ENCODE measurements around a stretch of chr1.

- RRBS, 2 experiments, result no CpG with 5 or more reads among the region's 29 CpGs
These were observed 272.1 kb downstream of the OMA1 start for GRCh38 chr1:58274298-58274876.

DNA sequence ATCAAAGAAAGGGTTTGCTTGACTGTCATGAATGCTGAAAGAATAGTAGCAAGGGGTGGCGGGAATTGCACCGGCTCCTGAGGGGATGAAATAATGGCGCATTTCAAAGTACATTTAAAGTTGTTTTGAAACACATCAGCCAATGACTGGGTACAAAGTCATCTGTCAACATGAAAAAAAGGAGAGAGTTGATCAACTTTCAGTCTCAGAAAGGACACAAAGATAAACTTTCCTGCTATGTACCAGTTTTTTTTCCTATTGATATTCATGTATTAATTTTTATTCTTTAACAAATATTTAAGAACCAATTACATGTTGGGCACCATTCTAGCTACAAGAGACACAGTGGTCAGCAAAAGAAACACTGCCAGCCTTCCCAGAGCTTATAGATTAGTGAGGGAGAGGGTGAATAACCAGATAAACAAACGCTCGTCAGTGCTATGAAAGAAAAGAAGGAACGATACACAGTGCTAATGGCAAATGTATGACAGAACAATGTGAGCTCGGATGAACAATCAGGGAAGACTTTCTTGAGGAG is 99.3 kb downstream of the OMA1 start:
- RRBS, 2 experiments, result no CpG with 5 or more reads among the region's 7 CpGs

DNA sequence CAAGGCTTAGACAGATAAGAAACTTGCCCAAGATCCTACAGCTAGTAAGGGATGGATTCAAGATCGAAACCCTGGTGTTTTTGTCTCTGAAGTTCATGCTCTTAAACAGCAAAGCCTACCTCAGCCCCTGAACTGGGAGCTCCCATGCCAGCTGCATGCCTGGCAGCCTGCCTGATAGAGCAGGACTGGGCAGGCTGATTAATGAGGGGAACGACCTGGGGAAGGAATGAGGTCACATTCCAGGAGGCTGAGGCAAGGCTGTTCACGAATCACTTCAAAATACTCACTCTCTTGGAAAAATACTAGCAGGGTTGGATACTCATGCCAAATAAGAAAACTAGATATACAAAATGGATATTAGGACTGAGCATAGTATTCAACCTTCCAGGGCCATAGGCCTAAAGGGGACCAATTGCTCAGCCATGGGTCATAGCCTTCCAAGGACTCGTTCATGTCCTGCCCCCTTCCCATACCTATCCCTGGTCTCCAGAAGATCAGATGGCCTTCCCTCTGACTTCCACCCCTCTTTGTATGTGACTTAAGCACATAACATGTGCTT is 15.5 kb upstream of the TACSTD2 start:
- RRBS, 2 experiments, result no CpG with 5 or more reads among the region's 4 CpGs

GRCh38 chr1:58659358-58660097 is 40.3 kb downstream of the MYSM1 start:
- RRBS, 2 experiments, result no CpG with 5 or more reads among the region's 3 CpGs

DNA sequence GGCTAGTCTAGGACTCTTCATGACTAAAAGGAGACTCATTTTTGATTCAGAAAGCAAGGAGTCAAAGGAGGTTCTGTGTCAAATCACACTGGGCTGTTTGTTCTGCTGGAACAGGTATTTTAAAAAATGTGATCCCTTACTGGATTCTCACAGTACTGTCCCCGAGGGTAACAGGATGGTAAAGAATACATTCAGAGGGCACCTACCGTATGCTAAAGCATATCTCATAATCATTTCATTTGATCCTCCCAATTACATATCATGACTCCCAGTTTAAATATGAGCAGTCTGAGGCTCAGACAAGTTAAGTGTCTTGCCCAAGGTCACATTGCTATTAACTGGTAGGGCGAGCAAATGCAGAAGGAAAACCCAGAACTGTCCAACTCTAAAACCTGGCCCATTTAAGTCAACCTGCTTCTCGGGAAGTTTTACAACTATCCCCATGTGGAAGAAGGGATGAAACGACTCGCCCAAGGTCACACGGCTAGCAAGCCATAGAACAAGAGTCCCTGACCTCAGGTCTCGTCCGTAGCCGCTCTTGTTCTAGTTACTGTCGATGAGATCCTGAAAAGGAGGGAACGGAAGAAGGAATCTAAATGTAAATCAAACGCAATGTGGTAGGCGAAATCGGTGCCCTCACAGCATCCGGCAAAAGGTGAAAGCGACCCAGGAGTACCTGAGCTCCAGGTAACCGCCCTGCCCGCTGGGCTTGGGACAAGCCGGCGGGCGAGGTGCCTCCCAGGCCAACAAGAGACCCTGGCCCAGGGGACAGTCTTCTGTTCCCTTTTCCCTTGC is 556 bp downstream of the MYSM1 start:
- RRBS, 2 experiments, result 8 to 9% methylated on average over 7 of the region's 22 CpGs

- RRBS, 2 experiments, result under 1 to 1% methylated on average over 14 of the region's 38 CpGs
These were observed 1.2 kb upstream of the JUN start for GRCh38 chr1:58784982-58785423.

GRCh38 chr1:58898775-58899646 is 115.2 kb upstream of the JUN start:
- RRBS, 2 experiments, result no CpG with 5 or more reads among the region's 12 CpGs

DNA sequence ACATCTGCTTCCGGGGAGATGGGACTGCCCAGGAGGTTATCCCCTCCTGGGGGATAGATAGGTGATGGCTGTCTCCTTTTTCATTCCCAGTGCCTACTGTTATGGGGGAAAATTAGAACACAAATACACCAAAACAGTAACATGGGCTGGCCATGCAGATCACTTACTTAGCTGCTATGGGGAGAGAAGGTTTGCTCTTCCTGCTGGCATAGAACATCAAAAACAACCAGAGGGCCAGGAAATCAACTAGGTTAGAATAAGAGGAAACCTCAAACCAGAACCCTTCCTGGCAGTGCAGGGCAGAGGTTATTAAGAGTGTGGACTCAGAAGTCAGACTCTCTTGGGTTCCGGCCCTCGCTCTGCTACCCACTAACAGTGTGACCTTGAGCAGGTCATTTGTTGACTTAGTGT is 157.8 kb upstream of the JUN start:
- RRBS, 2 experiments, result no CpG with 5 or more reads among the region's 3 CpGs

- RRBS, 2 experiments, result no CpG with 5 or more reads among the region's 6 CpGs
These were observed 224.8 kb upstream of the JUN start for GRCh38 chr1:59008649-59008983.

- RRBS, 2 experiments, result no CpG with 5 or more reads among the region's 3 CpGs
These were observed 236.4 kb upstream of the JUN start for GRCh38 chr1:59020091-59020867.

DNA sequence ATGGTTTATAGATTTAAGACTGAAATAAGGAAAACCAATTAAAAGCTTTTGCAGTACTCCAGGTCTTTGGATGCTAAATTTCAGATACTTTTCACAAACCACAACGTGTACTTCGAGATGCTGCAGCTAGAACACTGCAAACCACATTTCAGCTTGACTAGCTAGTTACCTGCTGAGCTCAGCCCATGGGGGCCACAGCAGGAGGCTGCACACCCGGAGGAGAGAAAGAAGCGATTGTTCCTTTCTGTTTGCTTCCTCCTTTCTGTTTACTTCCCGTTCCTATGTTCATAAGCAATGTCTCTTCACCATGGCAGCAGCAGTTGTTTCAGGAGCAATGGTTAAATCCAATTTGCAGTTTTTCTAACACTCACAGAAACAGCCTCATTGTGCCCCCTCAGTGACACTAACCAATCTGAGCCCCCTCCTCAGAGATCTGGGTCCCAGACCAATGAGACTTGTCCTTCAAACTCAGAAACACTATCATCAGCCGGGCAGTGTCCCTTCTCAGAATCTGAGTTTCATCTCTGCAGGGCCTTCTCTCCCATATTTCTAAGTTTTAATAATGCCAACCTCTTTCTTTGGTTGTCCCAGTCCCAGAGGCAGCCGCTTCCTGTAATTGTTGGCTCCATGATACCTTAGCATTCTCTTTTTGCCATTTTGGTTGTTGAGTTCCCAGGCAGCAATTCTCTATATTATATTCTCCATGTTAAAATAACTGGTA is 225.5 kb upstream of the FGGY start:
- RRBS, 2 experiments, result no CpG with 5 or more reads among the region's 7 CpGs

DNA sequence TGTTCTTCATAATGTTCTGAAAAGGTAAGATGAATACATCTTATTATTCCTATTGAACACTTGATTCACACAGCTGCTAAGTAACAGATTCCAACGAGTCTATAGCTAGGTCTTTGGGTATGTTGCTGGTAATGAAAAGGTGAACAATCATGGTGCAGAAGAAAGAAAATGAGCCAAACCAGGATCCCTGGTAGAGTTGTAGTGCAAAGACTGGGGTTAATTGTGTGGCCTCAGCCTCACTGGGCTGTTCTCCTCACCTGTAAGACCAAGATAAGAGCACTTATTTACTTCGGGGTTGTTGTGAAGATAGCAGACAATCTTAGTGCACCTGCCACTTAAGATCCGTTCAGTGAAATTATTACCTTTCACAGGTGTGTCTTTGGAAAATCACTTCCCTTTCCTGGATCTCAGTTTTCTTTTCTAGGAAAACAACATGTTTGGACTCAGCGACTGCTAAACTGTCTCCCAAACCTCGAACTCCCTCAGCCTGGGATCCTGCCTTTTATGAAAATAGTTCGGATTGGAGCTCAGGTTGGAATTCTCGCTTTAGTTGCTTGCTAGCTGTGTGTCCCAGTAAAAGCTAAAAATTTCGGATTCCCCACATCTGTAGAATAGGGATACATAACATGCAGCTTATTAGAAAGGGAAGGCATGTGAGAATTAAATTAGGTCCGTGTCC is 1.2 kb upstream of the FGGY start:
- RRBS, 2 experiments, result no CpG with 5 or more reads among the region's 9 CpGs

DNA sequence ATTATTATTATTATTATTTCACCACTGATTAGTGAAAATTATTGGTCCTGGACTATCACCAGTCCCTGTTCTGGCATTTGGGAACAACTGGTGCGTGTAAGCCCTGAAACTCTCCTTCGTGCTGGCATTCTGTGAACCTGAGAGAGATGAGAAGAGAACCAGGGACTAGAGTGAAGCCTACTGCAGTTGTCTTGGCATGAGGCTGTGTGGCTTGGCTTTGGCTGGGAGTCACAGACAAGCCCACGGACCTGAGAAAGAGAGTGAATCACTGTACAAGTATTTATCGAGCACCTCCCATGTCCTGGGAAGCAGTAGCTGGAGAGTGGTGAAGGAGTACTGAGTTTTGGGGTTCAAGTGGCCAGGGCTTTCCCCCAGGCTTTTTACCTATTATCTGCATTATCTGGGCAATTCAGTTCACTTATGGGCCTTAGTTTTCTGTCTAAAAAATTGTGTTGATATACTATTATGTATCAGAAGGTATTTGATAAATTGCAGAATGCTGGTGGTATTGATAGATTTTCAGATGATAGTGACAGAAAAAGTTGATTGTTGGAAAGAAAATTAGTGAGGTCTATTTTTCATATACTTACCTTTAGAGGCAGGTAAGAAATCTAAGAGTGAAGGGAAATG is 63.4 kb downstream of the FGGY start:
- RRBS, 2 experiments, result no CpG with 5 or more reads among the region's 4 CpGs

DNA sequence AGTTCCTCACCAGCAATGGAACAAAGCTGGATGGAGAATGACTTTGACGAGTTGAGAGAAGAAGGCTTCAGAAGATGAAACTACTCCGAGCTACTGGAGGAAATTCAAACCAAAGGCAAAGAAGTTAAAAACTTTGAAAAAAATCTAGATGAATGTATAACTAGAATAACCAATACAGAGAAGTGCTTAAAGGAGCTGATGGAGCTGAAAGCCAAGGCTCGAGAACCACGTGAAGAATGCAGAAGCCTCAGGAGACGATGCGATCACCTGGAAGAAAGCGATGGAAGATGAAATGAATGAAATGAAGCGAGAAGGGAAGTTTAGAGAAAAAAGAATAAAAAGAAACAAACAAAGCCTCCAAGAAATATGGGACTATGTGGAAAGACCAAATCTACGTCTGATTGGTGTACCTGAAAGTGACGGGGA is 73.1 kb downstream of the FGGY start:
- RRBS, 2 experiments, result no CpG with 5 or more reads among the region's 10 CpGs

DNA sequence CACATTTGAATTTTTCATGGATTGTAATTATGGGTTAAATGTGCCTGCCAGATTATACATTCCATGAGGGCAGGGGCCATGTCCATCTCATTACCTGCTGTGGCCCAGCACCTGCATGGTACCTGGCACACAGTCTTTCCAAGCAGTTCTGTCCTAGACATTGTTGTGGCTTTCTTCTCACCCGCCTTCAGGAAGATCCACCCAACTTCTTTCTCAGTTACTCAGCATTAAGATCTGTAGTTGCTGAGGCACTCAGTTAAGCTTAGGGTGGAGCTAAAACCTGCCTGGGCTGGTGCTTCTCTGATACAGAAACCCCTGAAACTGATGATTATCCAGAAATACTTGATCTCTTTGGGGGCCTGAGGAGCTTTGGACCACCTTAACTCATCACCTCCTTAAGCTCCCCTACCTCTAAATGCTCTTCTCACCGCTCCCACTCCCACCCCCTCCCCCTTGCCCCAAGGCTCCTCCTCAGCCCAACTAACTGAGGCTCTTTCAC is 190.5 kb downstream of the FGGY start:
- RRBS, 2 experiments, result no CpG with 5 or more reads among the region's 2 CpGs

DNA sequence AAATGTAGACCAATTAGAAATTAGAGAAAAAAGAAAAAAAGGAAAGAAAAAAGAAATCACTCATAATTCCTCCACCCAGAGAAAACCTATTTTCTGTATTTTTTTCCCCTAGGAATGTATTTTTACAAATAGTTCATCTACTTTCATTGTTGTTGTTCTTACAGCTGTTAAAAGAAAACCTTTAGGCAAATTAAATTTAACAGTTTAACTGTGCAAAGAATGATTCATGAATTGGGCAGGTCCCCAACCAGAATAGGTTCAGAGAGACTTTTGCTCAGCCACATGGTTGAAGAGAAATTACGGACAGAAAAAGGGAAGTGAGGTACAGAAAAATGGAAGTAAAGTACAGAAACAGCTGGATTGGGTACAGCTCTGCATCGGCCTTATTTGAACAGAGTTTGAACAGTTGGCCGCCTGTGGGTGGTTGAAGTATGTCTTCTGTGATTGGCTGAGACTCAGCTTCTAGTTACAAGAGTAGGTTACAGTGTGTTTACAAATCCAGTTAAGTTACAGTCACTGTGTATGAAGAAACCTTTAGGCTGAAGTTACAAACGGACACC is 210.0 kb downstream of the FGGY start:
- RRBS, 2 experiments, result no CpG with 5 or more reads among the region's 4 CpGs

- RRBS, 2 experiments, result no CpG with 5 or more reads among the region's 5 CpGs
These were observed 246.4 kb downstream of the FGGY start for GRCh38 chr1:59543169-59543826.

- RRBS, 2 experiments, result no CpG with 5 or more reads among the region's 4 CpGs
These were observed 244.2 kb upstream of the HOOK1 start for GRCh38 chr1:59570465-59571020.

GRCh38 chr1:59731221-59731715 is 83.5 kb upstream of the HOOK1 start:
- RRBS, 2 experiments, result no CpG with 5 or more reads among the region's 7 CpGs

All from NT2/D1 (cell line).